ENCODE results near the gene TDRD15.

- PRO-cap: no peak
Measured at GRCh38 chr2:20780838-20781273, 42.0 kb downstream of the LDAH start.

DNA sequence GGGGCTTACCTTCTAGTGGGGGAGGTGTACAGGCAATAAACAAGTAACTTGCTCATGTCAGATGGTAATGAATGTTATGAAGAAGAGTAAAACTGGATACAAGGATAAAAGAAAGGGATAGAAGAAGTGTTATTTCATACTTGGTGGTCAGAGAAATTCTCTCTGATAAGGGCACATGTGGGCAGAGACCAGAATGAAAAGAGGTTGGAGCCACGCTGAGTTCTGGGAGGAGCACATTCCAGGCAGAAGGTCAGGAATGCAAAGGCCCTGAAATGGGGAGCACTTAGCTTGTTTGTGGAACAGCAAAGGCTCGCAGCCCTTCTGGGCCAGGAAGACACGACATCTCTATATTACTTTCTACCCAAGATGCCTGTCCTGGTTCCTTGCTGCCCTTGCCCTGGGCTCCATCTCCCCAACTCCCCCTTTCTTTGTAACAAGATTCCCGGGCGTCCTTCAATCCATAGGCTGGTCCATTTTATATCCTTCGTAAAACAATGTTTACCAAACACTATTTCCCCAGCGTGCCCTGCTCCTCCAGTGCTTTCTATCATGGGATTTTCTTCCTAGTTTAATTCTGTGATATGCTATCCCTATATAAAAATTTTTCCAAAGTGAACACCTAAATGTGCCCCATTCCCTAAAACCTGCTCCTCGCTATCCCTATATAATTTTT is 26.4 kb downstream of the APOB start:
- PRO-cap: no peak

GRCh38 chr2:21042748-21043494 is 952 bp downstream of the APOB start:
- PRO-cap: no peak

DNA sequence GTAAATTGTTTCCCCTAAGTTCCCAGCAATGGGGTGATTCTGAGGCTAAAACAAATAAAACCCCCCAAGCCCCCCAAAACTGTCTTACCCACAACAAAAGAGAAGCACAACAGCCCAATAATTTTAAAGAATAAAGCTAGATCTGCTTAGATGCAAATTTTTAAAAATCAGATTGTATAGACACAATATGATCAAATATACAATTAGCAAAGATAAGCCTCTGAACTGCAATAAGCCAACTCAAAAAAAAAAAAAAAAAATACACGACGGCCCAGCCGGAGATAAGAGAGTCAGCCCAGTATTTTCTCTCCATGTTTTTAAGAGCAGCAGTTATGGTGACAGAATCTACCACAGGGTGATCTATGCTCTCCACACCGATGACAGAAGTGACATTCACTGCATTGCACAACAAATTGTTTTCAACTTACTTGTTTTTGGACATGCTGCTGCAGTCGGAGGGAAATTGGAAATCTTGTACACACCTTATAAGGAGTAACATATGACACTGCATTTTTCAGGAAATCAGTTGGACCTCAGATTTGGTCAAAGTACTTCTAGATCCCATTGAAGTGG is 23.1 kb upstream of the APOB start:
- PRO-cap: no peak

- PRO-cap: no peak
Measured at GRCh38 chr2:21093509-21094056, 30.2 kb upstream of the TDRD15 start.

DNA sequence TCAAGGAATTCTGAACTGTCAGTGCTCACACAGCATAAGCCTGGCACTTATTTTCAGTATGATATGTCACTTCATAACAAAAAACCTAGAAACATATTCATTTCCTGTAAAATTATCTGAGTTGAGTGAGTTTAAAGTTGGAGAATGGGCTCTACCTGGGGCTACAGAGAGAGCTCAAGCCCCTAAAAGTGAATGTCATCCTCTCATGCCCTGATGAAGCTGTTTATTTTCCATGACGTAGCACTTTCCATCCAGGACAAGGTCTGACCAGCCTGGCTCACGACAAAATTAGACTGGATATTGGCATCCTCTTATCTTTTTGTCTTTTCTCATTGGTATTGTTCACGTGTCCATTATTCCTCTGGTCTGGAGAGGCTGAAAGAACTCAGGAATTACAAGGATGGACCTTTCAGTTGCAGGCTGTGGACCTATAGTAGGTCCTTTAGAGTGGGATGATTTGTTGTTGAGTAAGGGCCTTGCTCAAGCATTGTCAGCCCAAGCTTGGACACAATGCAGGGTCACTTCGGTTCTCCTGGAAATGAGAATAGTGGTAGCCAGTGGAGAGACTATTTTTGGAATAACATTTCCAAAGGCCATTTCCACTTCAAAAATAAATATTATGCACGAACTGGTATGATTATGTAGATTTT is 24.4 kb upstream of the TDRD15 start:
- PRO-cap: no peak

GRCh38 chr2:21123654-21124105 is at the start of gene TDRD15:
TSS of gene TDRD15 (plus strand) at chr2:21123968.
- PRO-cap: no peak

DNA sequence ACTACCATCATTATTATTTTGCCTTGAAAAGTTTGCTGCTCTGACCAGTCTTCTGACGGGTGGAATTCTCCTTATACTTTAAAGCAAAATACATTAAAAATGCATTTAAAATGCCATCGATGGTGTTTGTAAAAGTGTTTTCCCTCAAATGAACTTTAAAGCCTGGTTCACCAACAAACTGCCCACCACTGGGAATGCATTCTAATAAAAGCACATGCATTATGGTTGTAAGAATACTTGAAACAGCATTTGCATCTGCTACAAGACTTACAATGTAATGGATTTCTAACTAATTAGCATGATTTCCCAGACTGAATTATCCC is 825.3 kb upstream of the KLHL29 start:
- PRO-cap: no peak

GRCh38 chr2:23268454-23268828 is 116.5 kb upstream of the KLHL29 start:
- PRO-cap: no peak

DNA sequence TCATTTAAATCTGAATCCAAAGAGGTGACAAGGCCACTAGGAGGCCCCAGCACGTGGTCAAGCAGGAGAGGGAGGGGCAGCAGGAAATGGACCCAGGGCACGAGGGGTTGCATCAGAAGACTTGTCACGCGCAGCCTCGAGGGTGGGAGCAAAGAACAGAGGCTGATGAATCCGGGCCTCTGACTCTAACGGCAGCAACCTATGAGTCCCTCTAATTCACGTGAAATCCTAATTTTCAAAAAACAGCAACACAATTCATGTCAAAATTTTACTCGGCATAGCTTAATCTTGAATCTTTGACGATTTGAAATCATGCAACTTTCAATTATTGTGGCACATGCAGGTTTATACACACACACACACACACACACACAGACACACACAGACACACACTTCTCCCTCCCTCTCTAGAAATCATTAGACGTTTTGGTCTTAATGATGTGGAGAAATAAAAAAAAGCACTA is 24.1 kb upstream of the KLHL29 start:
- PRO-cap: no peak

GRCh38 chr2:23458795-23459555 is 74.0 kb downstream of the KLHL29 start:
- PRO-cap: no peak

- PRO-cap: no peak
Measured at GRCh38 chr2:23620640-23621627, 236.0 kb downstream of the KLHL29 start.

- PRO-cap: no peak
Measured at GRCh38 chr2:23839884-23840212, 87.1 kb downstream of the ATAD2B start.

DNA sequence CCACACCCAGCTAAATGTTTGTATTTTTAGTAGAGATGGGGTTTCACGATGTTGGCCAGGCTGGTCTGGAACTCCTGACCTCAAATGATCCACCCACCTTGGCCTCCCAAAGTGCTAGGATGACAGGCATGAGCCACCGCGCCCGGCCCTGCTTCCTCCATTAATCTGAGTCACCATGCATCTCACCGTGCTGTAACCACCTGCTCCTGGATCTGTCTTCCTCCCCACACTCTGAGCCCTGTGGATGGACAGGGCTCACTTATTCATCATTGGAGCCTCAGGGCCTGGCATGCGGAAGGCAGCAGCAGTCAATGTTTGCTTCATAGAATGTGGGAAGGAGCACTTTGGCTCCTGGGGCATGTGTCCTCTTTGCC is 11.2 kb downstream of the MFSD2B start:
- PRO-cap: no peak

- PRO-cap: no peak
Measured at GRCh38 chr2:24257673-24258373, 83.0 kb downstream of the FAM228A start.

DNA sequence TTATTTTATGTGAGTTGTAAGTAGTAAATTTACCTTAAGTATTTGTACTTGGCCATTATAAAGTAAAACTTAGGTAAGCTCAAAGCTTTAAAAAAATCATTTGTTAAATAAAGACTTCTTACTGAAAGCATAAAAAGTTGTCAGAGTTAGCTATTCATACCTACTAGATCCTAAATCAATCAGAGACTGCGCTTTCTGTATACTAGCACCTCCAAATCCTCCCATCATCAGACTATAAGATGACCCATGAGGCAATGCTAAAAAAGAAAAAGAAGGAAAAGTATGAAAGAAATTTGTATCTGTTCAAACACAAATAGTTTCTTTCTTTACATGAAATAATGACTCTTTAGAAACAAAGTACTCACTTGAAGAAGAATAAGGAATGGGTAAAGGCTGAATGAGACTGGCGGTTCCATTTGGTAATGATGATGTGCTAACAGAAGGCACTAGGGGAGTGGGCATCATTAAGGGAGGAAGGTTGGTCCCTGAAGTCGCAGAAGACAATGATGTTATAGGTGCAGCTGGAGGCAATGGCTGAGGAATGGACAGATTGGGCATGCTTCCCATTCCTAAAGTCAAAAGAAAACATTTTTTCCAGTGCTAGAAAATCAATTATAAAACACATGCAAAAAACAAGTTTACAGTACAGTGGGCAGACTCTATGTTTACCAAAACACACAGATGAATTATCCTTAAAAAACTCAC is 50.1 kb downstream of the ITSN2 start:
- PRO-cap: no peak

GRCh38 chr2:24522039-24522558 is 31.0 kb downstream of the NCOA1 start:
- PRO-cap: no peak

GRCh38 chr2:24625875-24626444 is 134.9 kb downstream of the NCOA1 start:
- PRO-cap: no peak

DNA sequence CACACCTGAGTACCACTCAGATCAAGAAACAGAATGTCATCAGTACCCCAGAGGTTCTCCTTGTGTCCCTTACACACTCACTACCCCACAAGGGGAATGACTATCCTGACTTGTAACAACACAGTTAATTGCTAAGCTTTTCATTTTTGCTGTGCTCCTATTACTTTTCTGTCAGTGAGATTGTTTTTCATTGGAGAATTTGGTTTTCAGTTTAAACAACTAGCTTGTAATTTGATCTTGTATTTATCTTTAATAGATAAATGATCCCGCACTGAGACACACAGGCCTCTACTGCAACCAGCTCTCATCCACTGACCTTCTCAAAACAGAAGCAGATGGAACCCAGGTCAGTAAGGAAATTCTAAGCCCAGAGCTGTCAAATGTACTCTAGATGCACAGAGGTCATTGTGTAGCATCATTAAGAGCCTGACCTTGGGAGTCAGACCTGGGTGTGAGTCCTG is 30.7 kb downstream of the PTRHD1 start:
- PRO-cap: no peak

DNA sequence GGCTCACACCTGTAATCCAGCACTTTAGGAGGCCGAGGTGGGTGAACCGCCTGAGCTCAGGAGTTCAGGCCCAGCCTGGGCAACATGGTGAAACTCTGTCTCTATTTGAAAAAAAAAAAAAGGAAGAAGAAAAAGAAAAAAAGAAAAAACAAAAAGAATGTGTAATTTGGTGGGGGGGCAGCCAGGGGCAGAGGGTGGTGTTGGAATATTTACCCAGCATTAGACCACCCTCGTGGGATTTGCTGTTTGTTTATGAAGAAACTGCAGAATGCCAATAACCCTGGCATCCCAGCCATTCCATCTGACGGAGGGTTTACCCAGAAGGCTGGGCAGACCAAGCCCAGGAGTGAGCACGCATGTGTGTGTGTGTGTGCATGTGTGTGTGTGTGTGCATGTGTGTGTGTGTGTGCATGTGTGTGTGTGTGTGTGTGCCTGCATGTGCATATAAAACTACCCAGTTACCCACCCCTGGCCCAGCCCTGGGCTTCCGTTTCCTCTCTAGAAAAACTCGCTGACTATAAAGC is 7.8 kb downstream of the ADCY3 start:
- PRO-cap: no peak

Data from sternocleidomastoid (tissue), 1 donor.